Right cardiac atrium (tissue), 1 donor: ENCODE measurements around the gene CDC20B.

GRCh38 chr5:55172935-55173684 lies at the start of gene CDC20B:
CDC20B (minus strand) TSS chr5:55173177.
- PRO-cap = no peak

DNA sequence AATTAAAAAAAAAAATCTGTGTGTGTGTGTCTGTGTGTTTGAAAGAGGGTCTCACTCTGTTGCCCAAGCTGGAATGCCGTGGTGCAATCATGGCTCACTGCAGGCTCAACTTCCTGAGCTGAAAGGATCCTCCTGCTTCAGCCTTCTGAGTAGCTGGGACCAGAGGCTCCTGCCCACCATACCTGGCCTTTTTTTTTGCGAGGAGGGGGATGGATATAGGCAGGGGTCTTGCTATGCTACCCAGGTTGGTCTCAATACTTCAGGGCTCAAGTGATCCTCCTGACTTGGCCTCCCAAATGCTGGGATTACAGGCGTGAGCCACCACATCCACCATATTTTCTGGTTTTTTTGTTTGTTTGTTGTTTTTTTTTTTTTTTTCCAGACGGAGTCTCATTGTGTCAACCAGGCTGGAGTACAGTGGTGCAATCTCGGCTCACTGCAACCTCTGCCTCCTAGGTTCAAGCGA lies 61.1 kb downstream of the PLPP1 start:
- PRO-cap = no peak

GRCh38 chr5:55535583-55535961 lies 808 bp upstream of the PLPP1 start:
- PRO-cap = no peak

DNA sequence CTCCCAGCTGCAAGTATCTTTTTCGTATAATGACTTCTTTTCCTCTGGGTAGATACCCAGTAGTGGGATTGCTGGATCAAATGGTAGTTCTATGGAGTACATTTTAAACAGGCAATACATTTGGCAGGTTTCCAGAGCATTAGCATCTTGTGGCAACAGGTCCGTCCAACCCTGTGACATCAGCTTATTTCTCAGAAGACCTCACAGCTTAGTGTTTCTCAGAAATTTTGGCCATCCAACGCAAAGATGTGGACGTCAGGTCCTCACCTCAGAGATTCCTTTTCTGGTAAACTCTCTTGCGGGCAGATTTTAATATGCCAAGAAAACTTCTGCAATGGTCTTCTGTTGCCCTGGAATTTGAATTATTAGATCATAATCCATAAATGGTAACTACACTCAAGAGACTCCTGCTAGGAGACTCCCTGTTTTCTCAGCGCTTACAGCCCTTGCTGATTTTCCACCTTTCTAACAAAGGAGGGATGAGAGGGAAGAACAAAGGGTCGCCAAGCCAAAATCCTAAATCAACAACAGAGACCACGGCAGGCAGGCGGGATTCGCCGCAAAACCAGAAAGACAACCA lies 34.0 kb upstream of the PLPP1 start:
- PRO-cap = no peak

GRCh38 chr5:55597154-55598351 lies 62.8 kb upstream of the PLPP1 start:
- PRO-cap = no peak

GRCh38 chr5:55621087-55621560 lies 86.4 kb upstream of the PLPP1 start:
- PRO-cap = no peak

- PRO-cap = no peak
Measured at GRCh38 chr5:55636067-55636653, 76.0 kb downstream of the SLC38A9 start.

DNA sequence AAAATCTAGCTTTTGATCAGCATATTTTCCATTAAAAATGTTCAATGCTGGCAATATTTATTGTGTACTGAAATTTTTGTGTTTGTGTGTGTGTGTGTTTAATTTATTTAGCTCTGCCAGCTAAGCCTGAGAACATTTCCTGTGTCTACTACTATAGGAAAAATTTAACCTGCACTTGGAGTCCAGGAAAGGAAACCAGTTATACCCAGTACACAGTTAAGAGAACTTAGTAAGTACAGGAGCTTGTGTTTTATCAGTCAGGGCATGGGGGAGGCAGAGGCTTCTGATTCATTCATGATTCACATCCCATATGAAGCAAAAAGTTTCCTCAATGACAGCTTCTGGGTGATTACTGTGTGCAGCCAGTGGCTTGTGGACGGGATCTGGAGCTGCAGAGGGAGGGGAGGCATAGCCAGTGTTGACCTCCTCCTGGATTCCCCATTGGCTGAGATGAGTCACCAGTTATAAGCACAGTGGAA lies 17.6 kb downstream of the IL31RA start:
- PRO-cap = no peak

DNA sequence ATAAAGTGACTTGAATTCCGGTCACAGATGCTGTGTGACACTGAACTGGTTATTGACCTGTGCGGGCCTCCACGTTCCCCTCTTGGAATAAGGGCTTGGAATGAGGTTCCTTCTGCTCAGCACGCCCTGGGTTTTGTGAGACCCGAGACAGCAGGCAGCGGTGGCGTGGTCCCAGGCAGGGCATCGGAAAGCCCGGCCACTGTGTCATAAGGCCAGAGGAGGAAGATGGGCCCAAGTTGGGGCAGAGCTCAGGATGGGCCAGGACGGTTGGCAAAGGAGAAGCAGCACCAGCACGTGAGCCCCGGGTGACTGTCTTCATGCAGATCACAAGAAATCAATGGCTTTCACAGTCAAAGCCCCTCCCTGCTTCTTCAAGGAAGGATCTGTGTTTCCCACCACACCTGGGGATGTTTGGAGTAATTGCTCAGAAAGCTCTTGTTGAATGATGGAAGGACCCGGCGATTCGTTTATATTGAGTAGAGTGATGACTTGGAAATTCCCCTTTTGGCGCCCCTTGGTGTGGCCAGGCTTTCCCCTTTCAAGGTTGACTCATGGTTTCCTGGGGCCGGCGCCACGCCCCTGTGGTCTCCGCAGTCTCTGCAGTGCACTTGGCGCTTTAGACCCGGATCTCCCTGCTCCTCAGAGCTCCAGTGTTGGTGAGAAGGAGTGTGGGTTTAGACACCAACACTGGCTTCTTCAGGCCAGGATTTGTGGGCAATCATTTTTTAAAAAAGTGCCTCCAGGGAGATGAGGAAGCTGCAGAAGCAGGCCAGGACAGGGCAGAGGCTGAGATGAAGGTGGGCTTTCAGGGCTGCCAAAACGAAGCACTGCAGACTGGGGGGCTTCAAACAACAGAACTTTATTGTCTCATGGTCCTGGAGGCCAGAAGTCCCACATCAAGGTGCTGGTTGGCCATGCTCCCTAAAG lies 52.1 kb downstream of the IL31RA start:
- PRO-cap = no peak

GRCh38 chr5:55951784-55952465 lies 42.8 kb downstream of the IL6ST start:
- PRO-cap = no peak

DNA sequence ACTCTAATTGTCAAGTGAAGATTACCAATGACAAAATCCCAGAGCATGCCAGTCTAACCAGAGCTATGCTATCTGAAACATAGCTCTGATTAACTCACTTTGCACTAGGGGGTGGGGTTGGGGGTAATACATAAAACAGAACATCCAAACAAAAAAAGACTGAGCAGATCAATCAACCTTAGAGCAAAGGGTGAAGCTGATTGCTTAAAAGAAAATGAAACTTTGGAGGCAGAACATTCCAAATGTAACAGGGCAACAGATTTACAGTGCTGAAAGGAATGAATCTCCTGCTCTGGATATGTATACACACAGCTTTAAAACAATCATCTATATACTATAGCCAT lies 4.9 kb downstream of the IL6ST start:
- PRO-cap = no peak

DNA sequence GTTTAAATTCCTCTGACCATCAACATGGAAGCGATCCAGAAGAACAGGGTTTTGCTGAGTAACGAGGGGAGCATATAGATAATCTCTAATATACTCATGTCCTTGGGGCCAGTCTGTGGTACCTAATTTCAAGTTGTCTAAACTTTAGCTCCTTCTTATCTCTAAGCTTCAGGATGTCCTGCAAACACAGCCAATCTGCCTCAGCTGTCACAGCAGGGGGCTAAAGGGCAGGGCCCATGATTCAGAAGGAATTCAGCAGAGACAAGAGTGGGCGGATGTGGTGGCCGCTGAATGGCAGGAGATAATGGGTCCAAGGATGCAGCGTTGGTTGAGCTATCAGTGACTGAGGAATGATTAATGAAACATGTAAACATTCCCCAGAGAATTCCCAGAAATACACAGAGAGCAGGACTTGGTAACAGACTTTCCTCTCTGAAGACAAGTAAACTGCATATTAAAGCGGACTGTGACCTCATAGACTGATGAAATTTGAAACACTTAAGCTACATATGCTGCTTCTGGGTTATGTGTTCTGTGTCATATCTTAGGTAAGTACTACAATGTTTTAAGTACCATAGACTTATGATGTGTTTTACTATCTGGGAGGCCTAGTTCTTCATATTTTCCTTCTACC lies 109.3 kb downstream of the ANKRD55 start:
- PRO-cap = no peak

- PRO-cap = no peak
Measured at GRCh38 chr5:56126394-56126909, 106.7 kb downstream of the ANKRD55 start.

GRCh38 chr5:56159433-56159797 lies 73.7 kb downstream of the ANKRD55 start:
- PRO-cap = no peak

DNA sequence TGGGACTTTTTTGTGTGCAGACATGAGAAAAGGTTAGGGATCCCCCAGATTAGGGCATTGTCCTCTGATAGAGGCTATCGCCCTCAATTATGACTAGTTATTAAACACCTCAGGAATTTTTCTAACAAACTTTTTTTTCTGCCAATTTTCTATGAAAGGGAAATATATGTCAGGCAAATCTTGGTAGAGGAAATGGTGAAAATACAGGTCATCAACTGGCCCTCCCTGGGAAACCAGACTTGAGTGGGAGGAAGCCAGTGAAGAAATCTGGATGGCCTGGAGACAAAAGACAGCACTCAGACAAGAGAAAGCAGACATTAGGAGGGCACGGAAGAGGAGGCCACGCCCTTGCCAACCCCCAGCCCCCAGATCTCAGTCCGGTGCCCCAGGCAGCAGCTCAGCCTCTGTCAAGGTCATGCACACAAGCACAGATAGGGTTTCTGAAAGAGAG lies 85.9 kb upstream of the ANKRD55 start:
- PRO-cap = no peak

- PRO-cap = no peak
Measured at GRCh38 chr5:56612735-56612993, 202.7 kb upstream of the MAP3K1 start.

DNA sequence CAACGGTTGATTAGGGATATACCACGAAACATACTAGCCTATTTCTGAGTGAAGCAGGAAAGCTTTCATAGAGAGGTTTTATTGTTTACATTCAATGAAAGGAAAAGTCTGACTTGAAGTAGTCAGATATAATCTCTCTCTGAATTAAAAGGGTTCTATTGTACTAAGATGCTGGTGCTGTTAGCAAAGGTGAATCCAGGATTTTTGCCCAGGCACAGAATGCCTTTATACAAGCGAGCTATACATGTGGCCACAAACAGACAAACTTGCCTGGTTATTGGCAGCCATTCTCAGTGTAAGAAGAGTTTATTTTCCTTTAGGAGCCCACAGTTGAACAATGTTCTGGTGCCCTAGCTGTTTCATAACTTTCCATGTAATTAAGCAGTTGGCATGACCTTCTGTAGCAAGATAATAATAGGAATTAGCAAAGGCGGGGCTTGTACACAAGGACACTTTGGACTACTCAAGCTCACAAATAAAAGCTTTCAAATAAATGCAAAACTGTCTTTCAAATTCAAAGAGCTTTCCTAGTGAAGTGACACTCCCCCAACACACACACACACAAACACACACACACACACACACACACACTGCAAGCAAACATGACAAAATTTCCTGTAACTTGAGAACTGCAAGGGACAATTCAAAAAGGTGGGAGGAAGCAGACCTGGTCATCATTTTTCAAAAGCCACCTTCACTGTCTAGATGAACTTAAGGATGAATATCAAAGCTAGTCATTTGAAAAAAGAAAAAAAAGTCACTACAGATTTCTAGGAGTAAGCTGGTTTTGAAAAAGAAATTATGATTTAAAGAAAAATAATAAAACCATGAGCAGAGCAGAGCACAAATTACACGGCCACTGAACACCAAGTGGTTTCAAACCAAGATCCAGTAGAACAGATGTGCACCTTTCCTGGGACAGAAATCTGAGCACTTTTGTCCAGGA lies 198.6 kb upstream of the MAP3K1 start:
- PRO-cap = no peak

DNA sequence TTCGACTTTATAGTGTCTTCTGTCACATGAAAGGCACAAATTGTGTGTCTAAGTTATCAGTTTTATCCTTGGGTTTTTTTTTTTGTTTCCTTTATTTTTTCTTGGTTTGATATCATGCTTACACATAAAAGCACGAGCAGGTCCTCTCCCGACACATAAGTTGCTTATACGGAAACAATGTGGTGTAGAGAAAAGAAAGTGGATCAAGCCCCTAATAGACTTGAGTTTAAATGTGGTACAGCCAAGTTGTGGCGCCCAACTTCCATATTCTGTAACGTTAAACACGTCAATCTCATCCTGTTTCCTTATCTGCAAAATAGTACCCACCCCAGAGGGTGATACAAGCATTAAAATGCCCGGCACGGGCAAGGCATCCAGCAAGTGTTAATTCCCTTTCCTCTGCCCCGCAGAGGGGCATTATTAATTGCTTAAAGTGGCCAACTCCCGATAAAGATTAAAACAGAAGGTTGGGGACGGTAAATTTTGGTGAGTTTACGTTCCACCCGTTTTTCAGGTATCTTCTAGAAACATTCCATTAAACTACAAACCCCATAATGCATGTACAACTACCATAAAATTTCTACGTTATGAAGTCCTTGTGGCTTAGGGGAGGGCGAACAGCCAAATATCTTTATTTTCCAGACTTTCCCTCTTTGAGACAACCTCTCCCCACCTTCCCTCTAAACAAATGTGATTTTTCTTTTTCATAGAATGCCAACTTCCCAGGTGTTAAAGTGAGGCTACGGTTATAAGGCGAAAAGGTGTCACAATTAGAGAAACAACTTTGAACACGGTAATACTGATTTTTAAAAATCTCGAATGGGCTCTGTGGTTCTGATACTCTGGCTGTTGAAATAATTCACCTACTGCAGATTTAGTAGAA lies 1.4 kb upstream of the GPBP1 start:
- PRO-cap = no peak

DNA sequence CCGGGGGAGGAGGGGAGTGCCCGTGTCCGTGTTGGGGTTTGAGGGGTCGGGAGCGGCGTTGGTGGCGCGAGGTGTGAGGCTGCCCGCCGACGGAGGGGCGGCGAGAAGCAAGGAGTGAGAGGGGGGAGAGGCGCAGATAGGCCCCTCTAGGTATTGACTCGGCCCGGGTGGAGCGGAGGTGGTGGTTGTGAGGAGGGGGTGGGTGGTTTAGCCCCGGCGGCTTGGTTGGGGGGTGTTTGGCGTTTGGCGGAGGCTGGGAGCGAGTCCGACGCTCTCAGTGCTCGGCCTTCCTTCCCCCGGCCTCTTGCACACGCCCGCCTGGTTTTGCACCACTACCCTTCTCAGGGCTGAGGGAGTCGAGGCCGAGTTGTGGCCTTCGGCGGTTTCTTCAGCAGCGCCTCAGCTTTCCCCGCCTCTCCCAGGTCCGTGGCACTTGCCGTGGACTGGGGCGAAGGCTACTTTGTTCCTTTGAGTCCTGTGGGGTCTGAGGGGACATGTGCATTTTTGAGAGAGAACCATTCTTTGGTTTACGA lies 451 bp downstream of the GPBP1 start:
- PRO-cap = unidirectional peak, minus-strand start at position 445 of the sequence

GRCh38 chr5:57175151-57175480 lies 1.3 kb downstream of the GPBP1 start:
- PRO-cap = no peak